NALM6 (cell line): ENCODE measurements around a stretch of chr9.

- PRO-cap, result bidirectional peak, plus-strand start at chr9:133701038, minus-strand start at chr9:133700880; bidirectional peak, plus-strand start at chr9:133701269, minus-strand start at chr9:133701197; bidirectional peak, plus-strand start at chr9:133701795, minus-strand start at chr9:133701684
Measured at GRCh38 chr9:133700617-133701985, 37.1 kb downstream of the SARDH start.

DNA sequence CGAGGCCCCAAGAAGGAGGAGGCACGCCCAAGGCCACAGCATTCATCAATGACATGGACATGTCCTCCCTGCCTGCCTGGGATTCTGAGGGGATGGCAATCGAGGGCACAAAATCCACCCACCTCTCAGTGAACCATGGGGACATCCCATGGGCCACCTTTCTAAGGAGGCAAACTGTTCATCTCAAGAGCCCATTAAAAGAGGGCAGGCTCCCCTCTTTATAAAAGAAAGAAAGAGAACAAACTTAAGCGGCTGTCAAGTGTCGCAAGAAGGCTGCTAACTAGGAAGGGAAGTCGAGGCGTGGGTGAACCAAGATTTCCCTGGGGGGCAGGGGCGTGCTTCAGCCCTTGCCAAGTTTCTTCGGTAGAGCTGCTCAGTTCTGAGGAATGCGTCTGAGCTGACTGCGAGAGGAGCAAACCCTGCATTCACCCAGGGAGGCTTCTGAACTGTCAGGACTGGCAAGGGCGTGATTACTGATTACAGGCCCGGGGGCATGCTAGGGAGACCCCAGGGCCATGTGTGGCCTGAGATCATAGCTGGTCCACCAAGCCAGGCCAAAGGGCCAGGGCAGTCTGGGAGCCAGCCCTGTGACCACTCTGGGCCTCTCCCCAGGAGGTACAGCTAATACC lies 31.2 kb downstream of the SARDH start:
- PRO-cap, result no peak

DNA sequence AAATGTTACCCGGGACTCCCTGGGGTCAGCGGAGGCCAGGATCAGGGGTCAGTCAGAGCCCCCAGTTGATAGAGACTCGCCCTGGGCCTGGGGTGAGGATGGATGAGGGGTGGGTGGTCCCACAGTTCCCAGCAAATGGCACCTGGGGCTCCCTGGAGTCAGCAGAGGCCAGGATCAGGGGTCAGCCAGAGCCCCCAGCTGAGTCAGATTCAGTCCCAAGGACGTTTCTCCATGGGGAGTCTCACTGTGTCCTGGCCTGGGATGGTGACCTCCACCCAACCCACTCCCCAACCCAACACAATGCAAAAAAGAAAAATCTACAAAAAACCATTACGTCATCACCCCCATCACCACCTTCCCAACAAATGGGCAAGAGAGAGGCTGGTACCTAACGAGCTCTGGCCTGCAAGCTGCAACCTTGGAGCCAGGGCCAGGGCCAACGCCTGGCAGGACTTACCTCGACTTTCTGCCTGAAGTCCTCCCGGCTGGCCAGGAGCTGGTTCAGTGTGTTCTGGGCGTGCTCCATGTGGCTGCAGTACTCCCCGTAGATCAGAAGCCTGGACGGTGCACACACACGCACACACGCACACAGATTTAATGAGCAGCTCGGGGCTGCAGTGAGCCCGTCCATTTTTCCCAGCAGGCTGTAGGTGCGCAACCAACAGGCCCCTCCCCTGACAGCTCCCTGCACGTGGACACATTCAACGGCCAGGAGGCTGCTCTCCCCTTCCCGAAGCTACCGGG lies 59.3 kb upstream of the SARDH start:
- PRO-cap, result no peak

DNA sequence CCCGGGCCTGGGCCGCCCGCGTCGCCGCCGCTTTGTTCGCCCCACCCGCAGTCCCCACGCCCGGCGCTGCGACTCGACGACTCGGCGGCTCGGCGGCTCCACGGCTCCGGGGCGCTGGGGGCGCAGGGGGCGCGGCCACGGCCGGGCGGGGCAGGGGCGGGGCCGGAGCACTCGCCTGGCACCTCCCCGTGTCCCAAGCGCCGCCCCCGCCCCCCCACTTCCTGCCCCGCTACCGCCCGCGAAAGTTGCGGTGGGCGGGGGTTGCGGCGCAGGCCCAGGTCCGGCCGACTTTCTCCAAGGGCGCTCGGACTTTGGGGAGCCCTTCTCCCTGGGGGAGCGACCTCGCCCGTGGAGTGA lies 558 bp upstream of the VAV2 start:
- PRO-cap, result no peak

DNA sequence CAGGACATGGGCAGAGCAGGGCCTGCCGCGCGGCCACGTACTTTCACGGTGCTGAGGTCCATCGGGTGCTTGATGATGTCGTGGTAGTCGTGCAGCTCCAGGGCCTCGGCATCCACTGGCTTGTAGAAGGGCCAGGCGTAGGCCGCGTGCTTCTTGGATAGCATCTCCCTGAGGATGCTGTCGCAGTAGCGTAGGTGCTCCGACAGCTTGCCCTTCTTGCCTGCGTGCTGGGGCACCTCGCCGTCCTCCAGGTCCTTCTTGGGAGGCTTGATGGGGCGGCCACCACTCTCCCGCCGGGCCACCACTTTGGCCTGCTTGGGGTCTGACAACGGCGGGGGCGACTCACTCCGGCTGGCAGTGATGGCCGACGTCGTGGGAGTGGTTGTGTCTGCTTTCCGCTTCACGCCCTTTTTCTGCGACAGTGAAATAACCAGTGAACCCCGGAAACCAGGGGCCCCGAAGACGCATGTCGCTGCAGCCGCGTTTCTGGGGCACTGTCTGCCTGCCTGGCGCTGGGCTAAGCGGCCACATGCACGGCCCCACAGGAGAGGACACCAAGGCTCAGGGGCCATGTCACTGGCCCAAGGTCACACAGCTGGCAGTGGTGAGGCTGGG lies 19.7 kb downstream of the BRD3 start:
- PRO-cap, result no peak

DNA sequence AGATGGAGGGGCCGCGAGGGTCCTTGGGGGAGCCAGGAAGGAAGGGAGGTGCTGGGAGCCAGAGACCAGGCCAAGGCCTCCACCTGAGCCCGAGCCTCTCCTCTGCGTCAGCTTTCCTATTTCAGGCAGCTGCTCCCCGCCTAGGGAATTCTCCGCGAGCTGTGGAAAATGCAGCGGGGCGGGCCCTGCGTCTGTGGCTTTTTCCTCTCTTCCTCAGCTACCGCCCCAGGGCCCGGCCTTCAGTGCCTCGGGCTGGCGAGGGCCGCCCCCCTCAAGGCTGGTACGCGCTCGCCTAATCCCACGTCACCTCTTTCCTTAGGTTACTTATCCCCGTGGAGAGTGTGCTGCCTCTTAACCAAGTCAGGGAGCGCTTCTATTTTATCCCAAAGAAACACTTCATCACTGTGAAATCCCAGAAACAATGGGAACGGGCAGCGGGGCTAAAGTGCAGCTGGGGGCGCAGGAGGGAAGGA lies 6.5 kb upstream of the WDR5 start:
- PRO-cap, result no peak

GRCh38 chr9:134130922-134131610 lies 4.8 kb upstream of the WDR5 start:
- PRO-cap, result no peak

GRCh38 chr9:134175908-134176644 lies 40.2 kb downstream of the WDR5 start:
- PRO-cap, result no peak

DNA sequence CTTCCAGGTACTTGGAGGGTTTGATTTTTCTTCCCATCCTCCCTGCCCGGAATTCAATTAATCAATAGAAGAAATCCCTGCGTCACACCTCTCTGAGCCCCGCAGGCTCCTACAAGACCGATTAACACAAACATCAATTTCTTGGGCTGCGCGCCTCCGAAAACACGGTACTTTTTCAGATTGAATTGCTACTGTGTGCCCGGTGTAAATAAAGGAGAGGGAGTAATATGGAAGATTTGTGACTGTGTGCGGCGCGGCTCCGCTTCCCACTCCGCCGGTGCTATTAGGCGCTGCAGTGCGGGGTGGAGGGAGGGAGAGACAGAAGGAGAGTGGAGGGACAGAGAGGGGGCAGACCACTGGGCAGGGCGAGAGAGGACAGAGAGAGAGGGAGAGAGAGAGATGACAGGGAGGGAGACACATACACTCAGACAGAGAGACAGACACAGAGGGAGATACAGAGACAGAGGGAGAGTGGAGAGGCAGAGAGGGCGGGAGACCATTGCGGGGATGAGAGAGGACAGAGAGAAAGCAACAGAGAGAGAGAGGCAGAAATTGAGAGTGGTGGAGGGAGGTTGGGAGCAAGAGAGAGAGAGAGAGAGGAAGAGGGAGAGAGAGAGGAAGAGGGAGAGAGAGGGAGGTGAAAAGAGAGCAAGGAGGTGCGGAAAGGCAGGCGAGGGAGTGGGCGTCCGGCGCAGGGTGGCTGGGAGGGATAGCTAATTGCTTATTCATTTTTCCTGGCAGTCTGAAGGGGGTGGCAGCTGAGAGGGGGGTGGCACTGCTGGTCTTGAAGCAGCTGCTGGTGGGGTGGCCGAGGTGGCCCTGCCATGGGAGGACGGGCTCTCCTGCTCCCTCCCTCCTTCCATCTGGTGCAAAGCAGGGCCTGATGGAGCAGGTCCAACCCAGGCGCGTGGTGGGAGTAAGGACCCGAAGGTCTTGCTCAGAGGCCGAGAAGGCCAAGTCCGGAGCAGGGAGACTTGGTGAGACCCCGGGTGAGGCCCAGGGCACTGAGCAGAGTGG lies 53.5 kb downstream of the WDR5 start:
- PRO-cap, result no peak

DNA sequence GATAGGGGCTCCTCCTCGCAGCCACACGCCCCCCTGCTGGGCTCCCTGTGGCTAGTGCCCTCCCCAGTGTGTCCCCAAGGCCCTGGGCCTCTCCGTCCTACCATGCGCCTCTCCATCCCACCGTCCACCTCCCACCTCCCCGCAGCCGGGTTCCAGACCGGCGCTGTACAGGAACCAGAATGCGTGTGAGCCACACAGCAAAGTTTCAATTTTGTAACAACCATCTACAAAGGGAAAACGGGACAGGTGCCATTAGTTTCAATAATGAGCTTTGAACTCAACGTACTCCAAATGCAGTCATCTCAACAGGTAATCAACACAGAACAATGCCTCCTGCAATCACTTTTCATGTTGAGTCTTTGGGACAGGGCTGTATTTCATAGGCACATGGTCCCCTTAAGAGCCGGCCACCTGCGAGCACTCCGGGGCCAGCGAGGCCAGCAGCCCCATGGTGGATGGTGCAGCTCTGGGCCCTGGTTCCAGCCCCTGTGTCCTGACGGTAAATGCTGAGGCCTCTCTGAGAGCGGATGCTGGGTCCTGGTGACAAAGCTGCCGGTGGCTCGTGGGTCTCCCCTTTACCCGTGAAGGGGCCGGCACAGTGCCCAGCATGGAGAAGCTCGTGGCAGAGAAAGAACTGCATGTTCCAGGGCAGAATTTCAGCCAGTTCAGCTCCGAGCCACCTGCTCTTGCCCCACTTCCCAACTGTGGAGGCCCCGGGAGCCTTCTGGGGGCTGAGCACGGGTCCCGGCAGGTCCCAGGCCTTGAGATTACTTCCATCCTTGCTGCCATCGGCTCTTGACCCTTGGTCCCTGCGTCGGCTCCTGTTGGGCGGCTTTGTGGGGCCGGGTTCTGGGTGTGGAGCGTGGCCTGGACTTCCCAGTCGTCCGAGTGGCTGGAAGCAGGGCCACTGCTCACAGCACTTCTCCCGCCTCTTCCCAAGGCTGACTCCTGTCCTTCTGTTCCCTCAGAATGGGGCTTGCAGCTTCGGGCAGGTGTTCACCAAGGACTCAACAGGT lies 54.5 kb downstream of the WDR5 start:
- PRO-cap, result no peak

GRCh38 chr9:134210677-134211597 lies 75.1 kb downstream of the WDR5 start:
- PRO-cap, result no peak

DNA sequence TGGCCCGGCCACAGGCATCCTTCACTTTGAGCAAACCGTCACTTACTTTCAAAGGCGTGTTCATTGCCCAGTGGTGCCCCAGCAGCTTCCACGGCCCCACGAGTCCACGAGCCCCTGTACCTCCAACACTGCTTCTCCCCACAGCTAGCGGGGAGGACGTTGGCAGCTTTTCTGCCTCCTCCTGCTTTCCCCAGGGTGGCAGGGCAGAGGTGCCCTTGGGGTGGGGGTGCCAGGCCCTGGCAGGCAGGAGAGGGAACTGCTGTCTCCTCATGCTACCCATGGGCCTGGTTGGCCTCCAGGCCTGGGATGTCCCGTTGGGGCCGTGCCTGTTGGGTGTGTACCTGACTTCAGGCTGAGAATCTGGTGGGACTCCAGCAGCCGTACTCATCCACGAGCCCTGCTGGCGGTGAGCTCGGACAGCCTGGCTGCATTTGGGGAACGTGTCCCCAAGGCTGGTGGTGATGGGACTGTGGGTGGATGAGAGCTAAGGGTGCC lies 27.3 kb downstream of the RXRA start:
- PRO-cap, result no peak

GRCh38 chr9:134369645-134370430 lies 43.6 kb downstream of the RXRA start:
- PRO-cap, result no peak

DNA sequence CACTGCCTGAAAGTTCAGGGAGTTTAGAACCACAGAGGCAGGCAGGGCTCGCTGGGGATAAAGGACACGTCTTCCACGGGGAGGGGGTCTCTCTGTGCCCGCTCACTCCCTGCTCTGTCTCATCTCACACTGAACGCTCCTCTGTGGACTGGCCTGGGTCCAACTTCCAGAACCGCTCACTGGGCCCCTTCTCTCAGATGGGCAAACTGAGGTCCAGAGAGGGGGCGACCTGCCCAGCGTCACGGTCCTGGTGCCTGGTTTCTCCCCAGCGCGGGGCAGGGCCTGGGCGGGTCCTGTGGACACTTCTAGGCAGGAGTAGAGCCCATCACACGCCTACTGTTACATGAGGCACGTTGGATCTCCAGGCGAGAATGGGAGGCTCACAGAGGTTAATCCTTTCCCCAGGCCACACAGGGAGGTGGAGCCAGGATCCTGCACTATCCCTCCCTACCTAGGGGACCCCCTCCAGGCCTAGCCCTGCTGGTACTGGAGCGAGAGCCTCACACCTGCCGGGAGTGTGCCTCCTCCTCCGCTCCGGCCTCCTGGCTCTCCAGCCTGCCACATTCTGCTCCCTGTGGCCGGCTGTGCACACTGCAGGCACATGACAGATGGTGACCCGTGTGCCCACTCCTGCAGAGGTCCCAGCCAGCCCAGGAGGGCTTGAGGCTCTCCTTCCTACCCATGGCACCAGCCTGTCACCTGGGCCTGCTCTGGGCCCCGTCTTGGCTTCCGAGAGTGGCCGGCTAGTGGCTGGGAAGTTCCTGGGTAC lies 93.3 kb downstream of the RXRA start:
- PRO-cap, result no peak

DNA sequence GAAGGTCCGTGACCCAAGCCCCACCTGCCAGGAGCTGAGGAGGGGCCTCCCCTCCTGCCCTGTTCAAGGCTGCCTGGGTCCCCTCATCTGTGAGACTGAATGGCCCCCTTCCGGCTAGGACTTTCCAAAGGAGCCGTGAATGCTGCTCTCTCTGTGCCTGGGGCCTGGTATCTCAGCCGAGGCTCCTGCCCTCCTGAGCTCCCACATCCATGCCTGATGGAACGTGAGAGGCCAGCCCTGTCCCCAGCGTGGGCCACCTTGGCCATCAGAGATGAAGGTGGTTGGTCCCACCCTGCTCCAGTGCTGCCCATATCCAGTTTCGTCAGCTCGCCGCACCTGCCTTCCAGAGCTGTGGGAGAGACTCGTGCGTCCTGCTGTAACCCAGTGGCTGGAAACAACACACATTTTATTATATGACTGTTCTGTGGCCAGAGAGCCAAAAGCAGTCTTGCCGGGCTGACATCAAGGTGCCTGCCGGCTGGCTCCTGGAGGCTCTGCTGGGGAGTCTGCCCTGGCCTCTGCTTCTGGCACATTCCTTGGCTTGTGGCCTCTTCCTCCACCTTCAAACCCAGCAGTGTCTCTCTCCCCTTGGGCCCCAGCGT lies 94.6 kb downstream of the RXRA start:
- PRO-cap, result no peak

GRCh38 chr9:134443754-134444362 lies 117.6 kb downstream of the RXRA start:
- PRO-cap, result no peak

- PRO-cap, result no peak
Measured at GRCh38 chr9:134750466-134751218, 109.0 kb downstream of the COL5A1 start.

DNA sequence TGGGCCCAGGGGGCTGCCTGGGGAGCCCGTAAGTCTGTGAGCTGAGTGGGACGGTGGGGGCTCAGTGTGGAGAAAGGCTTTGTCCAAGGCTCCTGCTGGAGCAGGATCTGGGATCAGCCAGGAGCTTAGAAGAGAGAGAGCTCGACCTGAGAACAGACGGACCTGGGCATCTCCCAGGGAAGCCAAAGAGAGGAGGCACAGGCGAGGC lies 117.0 kb upstream of the FCN2 start:
- PRO-cap, result no peak

DNA sequence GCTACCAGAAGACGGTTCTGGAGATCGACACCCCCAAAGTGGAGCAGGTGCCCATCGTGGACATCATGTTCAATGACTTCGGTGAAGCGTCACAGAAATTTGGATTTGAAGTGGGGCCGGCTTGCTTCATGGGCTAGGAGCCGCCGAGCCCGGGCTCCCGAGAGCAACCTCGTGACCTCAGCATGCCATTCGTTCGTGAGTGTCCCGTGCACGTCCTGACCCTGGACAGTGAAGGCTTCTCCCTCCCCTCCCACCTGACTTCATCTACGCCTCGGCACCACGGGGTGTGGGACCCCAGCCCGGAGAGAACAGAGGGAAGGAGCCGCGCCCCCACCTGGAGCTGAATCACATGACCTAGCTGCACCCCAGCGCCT lies 38.5 kb upstream of the FCN2 start:
- PRO-cap, result no peak

DNA sequence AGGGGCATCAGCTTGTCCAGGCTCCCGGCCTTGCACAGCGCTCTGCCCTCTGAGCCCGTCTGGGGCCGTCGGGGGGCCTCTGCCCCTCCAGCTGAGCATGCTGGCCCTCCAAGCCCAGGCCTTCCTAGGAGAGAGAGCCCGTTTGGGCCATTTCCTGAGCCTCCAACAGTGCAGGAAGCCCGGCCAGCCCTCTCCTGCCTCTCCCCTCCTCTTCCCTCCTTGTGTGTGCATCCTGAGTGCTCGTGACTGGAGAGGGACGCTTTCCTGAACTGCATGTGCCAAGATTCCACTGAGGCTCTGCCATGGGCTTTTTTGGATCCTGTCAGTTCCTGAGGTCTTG lies 15.5 kb downstream of the OLFM1 start:
- PRO-cap, result no peak